Measurements from ENCODE around the genes ACTR6 and SLC17A8.

- PRO-cap, result no peak
Observed at GRCh38 chr12:98645863-98646262, 773 bp downstream of the APAF1 start.

DNA sequence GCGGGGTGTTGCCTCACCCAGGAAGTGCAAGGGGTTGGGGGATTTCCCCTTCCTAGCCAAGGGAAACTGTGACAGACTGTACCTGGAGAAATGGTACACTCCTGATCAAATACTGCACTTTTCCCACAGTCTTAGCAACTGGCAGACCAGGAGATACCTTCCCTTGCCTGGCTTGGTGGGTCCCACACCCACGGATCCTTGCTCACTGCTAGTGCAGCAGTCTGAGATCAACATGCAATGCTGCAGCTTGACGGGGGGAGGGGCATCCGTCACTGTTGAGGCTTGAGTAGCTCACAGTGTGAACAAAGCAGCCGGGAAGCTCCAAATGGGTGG is 409.5 kb upstream of the GARIN6 start:
- PRO-cap, result bidirectional peak, plus-strand start outside the sequence, minus-strand start at position 207 of the sequence

GRCh38 chr12:100170329-100170844 is 27.7 kb upstream of the BLTP3B start:
- PRO-cap, result no peak

GRCh38 chr12:100200374-100201336 is at the start of gene ACTR6:
Gene ACTR6 (plus strand): TSS chr12:100200815.
- PRO-cap, result bidirectional peak, plus-strand start at chr12:100200817, minus-strand start at chr12:100200729

GRCh38 chr12:100339610-100340274 is 17.1 kb upstream of the SLC17A8 start:
- PRO-cap, result no peak

DNA sequence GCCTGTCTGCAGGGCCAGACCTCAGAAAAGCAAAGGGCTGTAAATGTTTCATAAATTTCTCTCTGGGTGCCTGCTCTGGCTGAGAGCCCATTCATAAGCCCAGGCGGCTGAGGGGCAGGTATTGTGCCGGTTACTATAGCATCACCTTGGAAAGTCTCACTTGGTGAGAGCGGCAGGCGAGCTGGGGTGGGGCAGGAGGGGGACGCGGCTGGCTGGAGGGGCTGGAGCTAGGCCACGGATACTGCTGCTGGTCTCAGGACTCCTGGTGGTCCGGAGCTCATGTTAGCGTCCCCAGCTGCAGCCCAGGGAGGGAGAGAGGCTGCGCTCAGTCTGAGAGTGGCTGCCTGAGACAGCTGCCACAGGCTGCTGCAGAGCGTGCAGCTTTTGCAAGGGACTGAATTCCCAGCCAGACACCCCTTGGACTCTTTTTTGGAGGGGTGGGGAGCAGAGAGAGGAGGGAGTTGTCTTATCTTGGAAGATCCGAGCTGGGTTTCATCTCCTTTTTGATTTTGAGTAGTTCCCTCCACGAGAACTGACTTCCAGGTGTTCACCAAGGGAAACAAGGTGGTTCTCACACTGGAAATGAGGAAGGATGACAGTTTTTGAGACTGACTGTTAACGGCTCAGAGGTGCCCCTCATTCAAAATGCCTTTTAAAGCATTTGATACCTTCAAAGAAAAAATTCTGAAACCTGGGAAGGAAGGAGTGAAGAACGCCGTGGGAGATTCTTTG is at the start of gene SLC17A8:
Gene SLC17A8 (plus strand): TSS at position 328 of the 732 bp plus-strand sequence.
- PRO-cap, result no peak

- PRO-cap, result no peak
Observed at GRCh38 chr12:100410452-100410687, 53.5 kb downstream of the SLC17A8 start.

- PRO-cap, result no peak
Observed at GRCh38 chr12:100431060-100431259, 42.7 kb upstream of the NR1H4 start.

DNA sequence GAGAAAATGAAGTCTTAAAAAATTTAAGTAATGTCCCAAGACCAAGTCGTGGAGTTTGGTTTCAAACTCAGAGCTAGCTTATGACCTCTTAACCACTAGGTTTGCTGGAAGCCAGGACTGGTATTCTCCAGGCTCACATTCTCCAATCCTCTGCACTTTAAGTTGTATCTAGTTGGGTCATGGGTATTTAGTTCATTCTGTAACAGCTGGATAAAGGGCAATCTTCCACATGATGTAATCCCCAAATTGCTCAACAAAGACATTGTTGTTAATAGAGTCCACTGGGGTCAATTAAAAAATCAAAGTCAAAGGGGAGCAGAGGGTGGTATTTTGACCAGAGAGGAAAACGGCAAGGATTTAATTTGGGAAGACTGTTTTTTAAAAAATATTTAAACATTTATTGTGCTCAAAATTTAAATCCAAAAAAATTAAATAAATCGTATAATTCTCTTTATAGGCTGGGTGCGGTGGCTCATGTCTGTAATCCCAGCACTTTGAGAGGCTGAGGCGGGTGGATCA is 17.7 kb upstream of the GAS2L3 start:
- PRO-cap, result no peak

- PRO-cap, result no peak
Observed at GRCh38 chr12:100593358-100594343, 20.2 kb downstream of the GAS2L3 start.

DNA sequence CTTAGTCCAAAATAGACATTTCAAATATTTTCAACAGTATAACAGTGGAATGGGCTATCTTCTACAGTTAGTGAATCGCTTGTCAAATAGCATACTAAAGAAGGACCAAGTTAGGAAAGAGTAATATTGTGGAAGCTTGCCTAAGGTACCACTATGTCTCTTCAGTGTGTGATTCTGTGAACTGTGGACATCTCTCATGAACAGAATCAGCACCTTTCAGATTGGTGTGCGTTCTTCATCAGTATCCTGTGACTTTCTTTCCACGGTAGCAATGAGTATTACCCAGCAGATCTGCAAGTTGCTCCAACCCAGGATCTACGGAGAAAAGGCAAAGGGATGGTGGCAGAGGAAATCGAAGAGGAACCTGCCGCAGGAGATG is 37.3 kb downstream of the UTP20 start:
- PRO-cap, result no peak

DNA sequence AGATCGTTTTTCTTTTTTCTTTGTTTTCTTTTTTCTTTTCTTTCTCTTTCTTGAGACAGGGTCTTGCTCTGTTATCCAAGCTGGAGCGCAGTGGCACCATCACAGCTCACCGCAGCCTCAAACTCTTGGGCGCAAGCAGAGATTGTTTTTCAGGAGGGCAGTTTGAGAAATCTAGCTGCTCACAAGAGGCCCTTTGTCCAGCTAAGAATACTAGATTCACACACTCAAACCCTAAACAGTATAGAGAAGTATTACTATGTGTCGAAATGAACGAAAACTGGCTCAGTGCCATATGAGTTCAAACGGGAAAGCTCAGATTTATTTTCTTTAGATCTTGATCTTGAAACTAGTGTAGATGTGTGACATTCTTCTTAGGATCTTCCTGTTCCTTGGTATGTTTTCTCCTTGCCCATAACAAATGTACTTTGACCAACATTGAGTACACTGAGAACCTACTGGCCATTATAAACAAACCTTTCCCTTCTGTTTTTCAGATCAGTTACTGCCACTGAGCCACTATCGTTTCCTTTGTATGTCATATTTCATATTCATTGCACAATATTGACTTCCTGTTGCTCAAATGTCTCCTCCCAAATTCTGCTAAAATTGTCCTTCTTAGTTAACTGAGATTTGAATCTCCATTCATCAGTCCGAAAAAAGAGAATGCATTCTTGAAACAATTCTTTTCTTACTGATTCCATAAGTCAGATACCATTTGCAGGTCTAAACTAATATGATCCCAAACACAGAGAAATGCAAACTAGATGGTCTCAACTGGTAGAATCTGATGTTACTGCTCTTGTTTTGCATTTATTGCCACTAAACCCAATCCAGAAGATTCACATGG is 21.3 kb downstream of the MYBPC1 start:
- PRO-cap, result no peak

- PRO-cap, result bidirectional peak, plus-strand start at chr12:101642673, minus-strand start at chr12:101642515
Observed at GRCh38 chr12:101642173-101642863, 47.5 kb downstream of the MYBPC1 start.

DNA sequence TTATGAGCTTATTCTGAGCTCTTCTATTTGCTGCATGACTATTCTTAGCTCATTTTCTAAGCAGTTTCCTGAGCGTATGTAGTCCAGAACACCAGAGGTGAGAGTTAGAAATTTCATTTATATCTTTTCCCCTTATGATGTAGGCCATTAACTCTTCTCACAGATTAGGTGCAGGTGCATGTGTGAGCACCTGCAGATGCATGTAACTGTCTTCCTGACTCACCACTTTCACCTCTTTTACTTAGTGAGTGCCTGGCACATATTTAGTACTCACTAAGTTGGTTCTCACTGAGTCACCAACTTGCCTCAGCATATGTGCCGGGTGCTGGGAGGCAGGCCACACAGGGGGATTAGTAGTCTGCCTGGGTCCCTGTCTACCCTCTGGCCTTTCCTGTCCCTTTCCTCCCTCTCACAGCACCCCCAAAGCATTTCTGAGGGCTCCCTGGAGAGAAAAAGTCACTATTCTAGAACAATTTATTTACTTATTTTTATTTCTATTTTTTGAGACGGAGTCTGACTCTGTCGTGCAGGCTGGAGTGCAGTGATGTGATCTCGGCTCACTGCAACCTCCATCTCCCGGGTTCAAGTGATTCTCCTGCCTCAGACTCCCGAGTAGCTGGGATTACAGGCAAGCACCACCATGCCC is 33.2 kb upstream of the SYCP3 start:
- PRO-cap, result no peak

GRCh38 chr12:101823687-101824531 is 6.8 kb downstream of the GNPTAB start:
- PRO-cap, result no peak

DNA sequence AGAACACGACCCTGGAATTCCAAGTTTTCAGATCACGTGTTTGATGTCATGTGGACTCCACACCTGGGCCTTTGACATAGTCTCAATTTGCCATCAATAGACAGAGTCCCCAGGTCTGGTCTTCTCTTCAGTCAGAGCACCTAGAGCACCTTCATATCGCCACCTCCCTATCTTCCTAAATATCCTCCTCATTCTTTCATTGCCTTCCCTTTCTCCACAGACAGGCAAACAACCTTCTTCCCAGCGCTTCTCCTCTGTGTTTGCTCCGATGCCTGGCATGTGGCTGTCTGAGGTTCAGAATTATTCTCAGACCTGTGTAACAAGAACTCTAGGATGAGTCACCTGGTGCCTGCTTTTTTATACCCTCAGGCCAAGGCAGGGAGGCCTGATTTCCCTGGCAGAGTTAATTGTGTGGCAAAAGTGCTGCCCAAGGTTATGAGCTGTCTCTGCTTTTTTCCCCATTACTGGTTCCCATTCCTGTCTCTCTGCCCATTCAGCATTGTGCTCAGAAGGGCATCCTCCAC is 17.3 kb downstream of the DRAM1 start:
- PRO-cap, result no peak

GRCh38 chr12:102413248-102413983 is 66.9 kb downstream of the IGF1 start:
- PRO-cap, result no peak

DNA sequence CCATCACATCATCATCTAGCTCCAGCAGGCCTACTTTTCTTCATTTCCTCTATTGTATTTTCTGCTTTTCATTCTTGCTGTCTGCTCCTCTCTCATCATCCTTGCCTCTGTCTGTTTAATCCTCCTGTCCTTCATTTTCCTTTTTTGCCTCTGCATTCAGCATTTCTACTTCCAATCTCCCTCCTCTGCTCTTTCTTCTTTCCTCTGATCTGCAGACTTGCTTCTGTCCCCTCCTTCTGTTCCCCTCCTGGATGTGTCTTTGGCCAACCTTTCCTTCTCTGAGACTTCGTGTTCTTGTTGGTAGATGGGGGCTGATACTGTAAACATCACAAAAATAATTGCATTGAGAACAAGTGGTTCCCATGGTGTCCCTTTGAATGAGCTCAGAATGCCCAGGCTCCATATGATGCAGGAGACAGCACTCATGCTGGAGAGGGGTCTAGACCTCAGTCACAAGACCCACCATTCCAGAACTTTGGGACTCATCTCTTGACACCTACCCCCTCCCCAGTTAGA is 62.6 kb downstream of the IGF1 start:
- PRO-cap, result no peak

DNA sequence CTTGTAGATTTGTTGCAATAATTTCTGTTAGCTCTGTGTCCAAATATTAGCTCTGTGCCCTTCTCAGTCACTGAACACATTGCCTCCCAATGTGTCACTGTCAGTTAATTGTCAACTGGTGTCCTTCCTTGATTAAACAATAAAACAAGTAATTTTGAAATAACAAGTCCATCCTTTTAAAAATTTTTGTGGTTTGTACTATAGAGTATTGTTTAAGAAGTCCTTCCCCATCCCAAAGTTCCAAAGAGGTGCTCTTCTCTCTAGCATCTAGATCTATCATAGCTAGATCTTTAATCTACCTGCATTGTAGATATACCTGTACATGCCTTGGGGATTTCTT is 4.3 kb upstream of the PAH start:
- PRO-cap, result no peak

- PRO-cap, result bidirectional peak, plus-strand start at chr12:103302394, minus-strand start at chr12:103302114; bidirectional peak, plus-strand start at chr12:103302474, minus-strand start at chr12:103302471
Observed at GRCh38 chr12:103301955-103302817, 193.6 kb downstream of the C12orf42 start.

Measured in WTC11 (cell line).